Esophagus muscularis mucosa (tissue), 4 donors: ENCODE data around the gene SETD6.

DNA sequence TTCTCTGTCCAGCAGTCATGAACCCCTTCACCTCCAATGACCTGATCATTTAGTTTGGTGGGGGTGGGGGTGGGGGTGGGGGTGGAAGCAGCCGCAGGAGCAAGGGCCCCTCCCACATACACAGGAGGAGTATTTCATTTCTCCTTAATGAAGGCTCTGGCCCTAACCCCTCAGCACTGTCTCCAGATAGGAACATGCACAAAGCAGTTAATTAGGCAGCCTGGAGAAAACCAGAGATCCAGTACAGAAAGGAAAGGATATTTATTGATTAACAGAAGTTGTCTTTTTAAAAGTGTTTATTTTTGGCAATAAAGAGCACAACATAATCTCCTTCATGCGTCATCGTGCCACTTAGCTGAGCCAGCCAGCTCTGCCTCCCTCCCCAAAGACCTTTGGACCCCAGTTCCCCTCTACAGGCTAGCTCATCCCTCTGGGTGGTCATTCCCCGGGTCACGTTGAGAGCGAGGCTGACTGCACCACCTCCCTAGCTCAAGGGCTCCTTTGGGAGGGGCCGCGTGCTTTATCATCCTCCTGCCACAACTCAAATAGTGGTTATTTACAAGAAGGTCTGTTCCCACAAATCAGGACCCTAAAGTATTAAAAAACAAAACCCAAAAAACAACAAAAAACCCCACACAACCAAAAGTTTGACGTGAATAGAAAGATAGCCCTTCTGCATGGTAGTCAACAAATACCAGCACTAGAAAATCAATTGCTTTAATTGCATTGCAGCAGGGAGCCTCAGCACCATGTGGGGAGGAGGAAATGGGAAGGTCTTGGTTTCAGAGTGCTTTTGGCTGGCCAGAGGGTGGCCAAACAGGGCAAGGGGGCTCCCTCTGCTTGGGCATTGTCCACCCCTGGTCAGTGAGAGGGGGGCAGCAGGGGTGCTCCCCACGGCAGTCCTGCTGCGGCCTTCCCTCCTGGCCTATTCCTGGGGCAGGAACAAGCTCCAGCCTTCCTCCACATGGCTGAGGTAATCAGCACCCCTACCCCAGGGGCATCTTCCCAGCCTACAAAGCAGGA, 9.5 kb downstream of the POLR2C start:
- PRO-cap = no peak
- RAMPAGE, long total RNA, 4 experiments = no peak in any of the 4 experiments

GRCh38 chr16:57536677-57537410, 473 bp upstream of the CCDC102A start:
- PRO-cap = no peak
- RAMPAGE, long total RNA, 4 experiments = no peak in any of the 4 experiments

- PRO-cap = no peak
- RAMPAGE, long total RNA, 4 experiments = no peak in any of the 4 experiments
Observed at GRCh38 chr16:57577708-57578300, 35.4 kb downstream of the ADGRG5 start.

GRCh38 chr16:57590538-57590990, 37.9 kb upstream of the ADGRG1 start:
- PRO-cap = no peak
- RAMPAGE, long total RNA, 4 experiments = no peak in any of the 4 experiments

GRCh38 chr16:57619281-57620202, 8.9 kb upstream of the ADGRG1 start:
- PRO-cap = no peak
- RAMPAGE, long total RNA, 4 experiments = no peak in any of the 4 experiments

DNA sequence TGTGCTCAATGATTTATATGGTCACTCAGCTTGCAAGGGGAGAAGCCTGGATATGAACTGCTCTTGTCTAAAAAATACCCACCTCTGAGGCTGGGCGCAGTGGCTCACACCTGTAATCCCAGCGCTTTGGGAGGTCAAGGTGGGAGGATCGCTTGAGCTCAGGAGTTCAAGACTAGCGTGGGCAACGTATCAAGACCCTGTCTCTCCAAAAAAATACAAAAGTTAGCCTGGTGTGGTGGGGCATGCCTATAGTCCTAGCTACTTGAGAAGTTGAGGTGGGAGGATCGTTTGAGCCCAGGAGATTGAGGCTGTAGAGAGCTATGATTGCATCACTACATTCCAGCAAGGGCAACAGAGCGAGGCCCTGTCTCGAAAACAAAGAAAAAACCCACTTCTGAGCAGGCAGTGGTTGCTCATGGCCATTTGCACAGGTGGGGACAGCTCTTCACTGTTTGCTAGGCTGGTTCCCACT, 4.3 kb upstream of the ADGRG1 start:
- PRO-cap = no peak
- RAMPAGE, long total RNA, 4 experiments = no peak in any of the 4 experiments

DNA sequence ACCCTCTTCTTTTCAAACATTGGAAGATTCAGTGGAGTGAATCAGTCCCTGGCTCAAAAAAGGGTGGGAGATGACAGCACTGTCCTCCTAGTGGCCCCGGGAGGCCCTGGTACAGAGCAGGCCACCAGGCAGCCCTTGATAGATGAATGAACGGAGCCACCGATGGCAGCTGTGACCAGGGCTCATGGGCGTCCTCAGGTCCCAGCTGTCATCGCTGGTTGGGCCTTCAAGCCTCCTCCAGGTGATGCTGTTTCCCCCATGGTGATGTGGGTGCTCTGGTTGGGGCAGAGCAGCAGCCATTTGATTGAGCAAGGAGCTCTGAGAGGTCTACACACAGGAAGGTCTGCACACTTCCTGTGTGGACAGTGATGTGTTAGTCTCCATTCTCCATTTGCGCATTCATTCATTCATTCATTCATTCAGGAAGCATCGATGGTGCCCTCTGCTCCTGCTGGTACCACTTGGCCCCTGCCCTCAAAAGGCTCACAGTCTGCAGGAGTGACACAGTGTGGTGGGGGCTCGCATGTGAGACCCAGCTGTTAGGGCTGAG, 1.3 kb downstream of the ADGRG3 start:
- PRO-cap = no peak
- RAMPAGE, long total RNA, 4 experiments = no peak in any of the 4 experiments

GRCh38 chr16:57701680-57702486, 7.3 kb downstream of the DRC7 start:
- PRO-cap = no peak
- RAMPAGE, long total RNA, 4 experiments = no peak in any of the 4 experiments

- PRO-cap = no peak
- RAMPAGE, long total RNA, 4 experiments = no peak in any of the 4 experiments
Observed at GRCh38 chr16:57740309-57740718, 4.7 kb downstream of the KATNB1 start.

DNA sequence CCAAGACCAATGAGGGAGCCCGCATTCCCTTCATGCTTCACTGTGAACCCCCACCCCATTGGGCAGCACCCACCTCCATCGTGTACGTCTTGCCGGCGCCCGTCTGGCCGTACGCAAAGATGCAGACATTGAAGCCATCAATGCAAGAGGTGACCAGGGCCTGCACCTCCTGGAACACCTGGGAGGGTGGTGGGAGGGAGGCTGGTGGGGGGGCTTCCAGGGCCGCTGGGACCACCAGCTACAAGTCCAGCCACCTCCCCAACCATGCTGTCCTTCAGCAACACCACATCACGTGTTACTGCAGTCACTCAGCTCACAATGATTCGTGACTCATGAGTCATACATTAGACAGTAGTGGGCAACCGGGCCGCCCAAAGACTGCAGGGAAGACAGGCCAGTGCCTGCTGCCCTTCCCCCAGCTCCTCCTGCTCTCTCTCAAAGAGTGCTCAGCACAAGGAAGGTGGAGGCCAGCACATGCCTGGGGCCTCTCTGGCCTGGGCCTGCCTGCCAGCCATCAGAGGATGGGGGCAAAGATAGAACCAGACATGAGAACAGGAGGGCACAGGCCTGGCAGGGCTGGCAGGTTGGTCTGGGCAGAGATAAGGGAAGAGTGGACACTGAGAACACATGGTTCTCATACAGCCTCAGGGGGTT, 28.6 kb downstream of the KATNB1 start:
- PRO-cap = no peak
- RAMPAGE, long total RNA, 4 experiments = no peak in any of the 4 experiments

DNA sequence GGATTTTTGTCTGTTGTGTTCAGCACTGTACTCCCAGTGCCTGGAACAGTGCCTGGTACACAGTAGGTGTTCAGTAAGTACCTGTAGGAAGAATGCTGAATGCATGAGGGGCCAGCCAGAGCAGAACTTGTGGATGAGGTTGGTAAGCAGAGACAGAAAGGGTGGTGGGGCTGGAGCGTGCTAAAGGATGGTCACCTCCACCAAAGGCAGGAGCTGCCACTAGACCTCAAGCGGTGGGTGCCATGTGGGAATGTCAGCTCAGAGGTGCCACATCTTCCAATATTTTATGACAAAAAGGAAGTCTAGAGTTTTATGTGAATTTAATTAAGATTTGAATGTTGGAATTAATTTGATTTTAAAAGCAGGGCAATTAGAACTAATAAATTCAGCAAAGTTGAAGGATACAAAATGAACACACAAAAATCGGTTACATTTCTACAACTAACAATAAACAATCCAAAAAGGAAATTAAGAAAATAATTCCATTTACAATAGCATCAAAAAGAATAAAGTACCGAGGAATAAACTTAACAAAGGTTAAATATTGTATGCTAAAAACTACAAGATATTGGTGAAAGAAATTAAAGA, 25.6 kb downstream of the KIFC3 start:
- PRO-cap = no peak
- RAMPAGE, long total RNA, 4 experiments = no peak in any of the 4 experiments

DNA sequence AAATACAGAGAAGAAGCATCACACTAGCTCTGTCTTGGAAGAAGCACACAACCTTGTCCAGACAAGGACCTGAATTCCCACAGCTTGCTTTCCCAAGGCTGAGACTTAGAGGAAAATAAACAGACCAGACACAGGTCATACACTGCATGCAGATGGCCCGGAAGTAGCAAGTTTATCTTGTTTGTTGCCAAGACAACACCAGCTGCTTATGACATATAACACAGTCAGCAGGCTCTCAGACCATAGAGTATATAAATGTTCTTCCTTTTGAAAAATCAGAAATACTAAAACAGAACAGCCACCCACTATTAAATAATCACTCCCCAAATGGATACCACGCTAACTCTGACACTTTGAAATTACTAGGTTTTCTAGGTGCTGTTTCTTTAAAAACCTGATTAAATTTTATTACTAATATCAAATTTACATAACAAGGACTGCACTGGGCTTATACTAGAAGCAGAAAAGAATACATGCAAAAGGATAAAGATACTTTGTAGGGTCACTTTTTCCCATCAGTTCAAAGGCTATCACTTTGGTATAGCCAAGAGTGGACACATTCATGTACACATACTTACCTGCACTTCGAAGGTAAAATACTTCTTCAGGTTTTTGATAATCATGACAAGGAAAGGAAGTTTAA, 13.6 kb downstream of the CFAP20 start:
- PRO-cap = no peak
- RAMPAGE, long total RNA, 4 experiments = no peak in any of the 4 experiments

DNA sequence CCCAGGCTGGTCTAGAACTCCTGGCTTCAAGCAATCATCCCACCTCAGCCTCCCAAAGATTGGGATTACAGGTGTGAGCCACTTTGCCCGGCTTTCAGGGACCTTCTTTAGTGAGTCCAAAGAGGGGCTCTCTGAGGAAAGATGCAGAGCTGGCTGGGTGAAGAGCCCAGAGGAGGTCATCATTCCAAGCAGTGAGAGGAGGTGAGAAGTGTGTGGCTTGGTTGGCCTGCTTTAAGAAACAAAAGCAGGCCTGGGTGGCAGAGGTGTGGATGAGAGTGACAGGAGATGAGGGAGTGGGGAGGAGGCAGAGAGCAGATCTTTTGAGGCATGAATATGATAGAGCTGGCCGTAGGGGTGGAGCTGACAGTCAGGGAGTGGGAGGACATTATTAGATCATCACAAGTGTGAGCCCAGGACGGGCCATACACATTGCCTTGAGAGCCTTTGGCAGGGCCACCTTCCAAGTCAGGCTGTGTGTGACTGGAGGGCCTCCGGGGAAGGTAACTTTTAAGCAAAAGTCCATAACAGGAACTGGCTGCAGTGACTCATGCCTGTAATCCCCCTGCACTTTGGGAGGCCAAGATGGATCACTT, 26.2 kb downstream of the GINS3 start:
- PRO-cap = no peak
- RAMPAGE, long total RNA, 4 experiments = no peak in any of the 4 experiments

GRCh38 chr16:58514918-58515657, at the start of gene SETD6:
SETD6 (plus strand) TSS chr16:58515517.
- PRO-cap = bidirectional peak, plus-strand start at chr16:58515479, minus-strand start at chr16:58515359
- RAMPAGE, long total RNA, 4 experiments = start-site peak on the plus strand in 2 of 4 experiments, at chr16:58515515-58515534 at its widest, 22 to 45 reads per replicate

DNA sequence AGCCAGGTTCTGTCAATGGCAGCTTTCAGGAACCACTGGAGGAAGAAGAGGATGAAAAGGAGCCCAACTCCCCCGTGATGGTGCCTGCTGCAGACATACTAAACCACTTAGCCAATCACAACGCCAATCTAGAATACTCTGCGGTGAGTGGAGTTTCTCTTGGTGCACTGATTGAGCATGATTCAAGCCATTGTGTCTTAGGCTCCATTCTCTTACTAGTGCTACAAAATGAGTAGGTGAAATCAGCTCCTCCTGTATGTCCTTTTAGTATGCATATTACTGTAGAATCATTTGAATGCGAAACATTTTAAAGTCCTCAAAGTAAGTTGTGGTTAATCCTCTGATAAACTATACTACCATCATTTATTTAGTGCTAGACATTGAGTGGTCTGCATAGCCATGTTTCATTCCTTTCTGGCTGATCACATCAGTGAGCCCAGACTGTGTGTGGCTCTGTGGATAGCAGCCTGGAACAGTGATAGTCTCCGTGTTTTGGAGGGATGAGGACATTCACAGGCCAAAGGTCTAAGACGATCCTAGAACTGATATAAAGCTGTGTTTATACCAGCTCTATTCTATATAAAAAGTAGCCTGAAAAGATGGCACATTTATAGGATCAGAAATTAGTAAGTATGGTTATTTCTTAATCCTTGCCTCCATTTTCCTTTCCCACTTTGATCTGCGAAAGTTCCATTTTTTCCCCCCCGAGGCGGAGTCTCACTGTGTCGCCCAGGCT, 1.6 kb downstream of the SETD6 start:
- PRO-cap = no peak
- RAMPAGE, long total RNA, 4 experiments = no peak in any of the 4 experiments

DNA sequence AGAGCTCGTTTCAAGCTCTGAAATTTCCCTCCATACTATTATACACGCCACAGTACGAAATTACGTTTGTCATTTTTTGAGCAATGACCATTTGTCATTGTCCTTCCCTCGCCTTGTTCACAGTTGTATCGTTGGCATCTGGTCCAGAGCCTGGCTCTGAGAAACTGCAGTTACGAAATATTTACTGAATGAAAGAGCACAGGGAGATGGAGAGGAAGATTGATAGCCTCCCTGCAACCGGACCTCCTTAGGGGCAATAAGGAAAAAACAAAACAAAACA, 960 bp downstream of the GOT2 start:
- PRO-cap = no peak
- RAMPAGE, long total RNA, 4 experiments = no peak in any of the 4 experiments

- PRO-cap = no peak
- RAMPAGE, long total RNA, 4 experiments = no peak in any of the 4 experiments
Observed at GRCh38 chr16:63664800-63665096, 1457.1 kb downstream of the CDH11 start.

GRCh38 chr16:64409800-64410176, 712.1 kb downstream of the CDH11 start:
- PRO-cap = no peak
- RAMPAGE, long total RNA, 4 experiments = no peak in any of the 4 experiments

DNA sequence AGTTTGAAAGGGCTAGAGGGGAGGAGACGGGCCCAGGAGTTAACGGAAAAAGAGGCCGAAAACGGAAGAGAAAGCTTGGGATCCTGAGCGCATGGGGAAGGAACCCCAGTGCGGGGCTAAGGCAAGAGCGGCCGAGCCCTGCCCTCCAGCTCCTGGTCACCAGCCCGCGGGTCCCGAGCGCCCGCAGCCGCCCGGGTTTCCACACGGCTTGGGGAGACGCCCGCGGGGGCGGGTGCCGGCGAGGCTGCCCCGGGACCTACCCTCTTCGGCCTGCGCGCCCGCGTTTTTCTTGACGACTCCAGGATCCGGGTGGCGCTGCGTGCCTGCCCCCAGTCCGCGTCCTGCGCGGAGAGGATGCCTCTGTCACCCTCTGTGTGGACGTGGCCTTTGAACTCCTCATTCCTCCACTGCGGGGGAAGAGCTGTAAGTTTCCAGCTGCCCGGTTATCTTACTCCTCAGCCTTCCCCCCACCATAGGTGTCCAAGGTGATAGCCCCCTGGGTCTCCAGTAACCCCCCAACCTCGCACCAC, 1.6 kb upstream of the CDH11 start:
- PRO-cap = bidirectional peak, plus-strand start at position 204 of the sequence, minus-strand start at position 172 of the sequence; bidirectional peak, plus-strand start at position 292 of the sequence, minus-strand start at position 353 of the sequence
- RAMPAGE, long total RNA, 4 experiments = no peak in any of the 4 experiments

- PRO-cap = no peak
- RAMPAGE, long total RNA, 4 experiments = no peak in any of the 4 experiments
Observed at GRCh38 chr16:65187951-65188265, 66.0 kb upstream of the CDH11 start.